Uterus (tissue), 7 donors: ENCODE results near the genes PCDHA10, PCDHAC2, PCDHB6, PCDHB14, PCDHGA4 and PCDHGA6.

GRCh38 chr5:140708090-140708725 lies 8.0 kb downstream of the ZMAT2 start:
- PRO-cap, 4 experiments = no peak in any of the 4 experiments
- RAMPAGE, long total RNA, 2 experiments = no peak in any of the 2 experiments
- RRBS = no CpG with 5 or more reads among the region's 10 CpGs

DNA sequence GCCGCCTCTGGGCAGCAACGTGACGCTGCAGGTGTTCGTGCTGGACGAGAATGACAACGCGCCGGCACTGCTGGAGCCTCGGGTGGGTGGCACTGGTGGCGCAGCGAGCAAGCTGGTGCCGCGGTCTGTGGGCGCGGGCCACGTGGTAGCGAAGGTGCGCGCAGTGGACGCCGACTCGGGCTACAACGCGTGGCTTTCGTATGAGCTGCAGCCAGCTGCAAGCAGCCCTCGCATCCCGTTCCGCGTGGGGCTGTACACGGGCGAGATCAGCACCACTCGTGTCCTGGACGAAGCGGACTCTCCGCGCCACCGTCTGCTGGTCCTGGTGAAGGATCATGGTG lies 1.9 kb downstream of the PCDHA8 start:
- PRO-cap, 4 experiments = no peak in any of the 4 experiments
- RAMPAGE, long total RNA, 2 experiments = no peak in any of the 2 experiments
- RRBS = no CpG with 5 or more reads among the region's 37 CpGs

DNA sequence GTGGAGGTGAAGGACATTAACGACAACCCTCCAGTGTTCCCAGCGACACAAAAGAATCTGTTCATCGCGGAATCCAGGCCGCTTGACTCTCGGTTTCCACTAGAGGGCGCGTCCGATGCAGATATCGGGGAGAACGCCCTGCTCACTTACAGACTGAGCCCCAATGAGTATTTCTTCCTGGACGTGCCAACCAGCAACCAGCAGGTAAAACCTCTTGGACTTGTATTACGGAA lies 590 bp downstream of the PCDHA9 start:
- PRO-cap, 4 experiments = no peak in any of the 4 experiments
- RAMPAGE, long total RNA, 2 experiments = no peak in any of the 2 experiments
- RRBS = no CpG with 5 or more reads among the region's 13 CpGs

DNA sequence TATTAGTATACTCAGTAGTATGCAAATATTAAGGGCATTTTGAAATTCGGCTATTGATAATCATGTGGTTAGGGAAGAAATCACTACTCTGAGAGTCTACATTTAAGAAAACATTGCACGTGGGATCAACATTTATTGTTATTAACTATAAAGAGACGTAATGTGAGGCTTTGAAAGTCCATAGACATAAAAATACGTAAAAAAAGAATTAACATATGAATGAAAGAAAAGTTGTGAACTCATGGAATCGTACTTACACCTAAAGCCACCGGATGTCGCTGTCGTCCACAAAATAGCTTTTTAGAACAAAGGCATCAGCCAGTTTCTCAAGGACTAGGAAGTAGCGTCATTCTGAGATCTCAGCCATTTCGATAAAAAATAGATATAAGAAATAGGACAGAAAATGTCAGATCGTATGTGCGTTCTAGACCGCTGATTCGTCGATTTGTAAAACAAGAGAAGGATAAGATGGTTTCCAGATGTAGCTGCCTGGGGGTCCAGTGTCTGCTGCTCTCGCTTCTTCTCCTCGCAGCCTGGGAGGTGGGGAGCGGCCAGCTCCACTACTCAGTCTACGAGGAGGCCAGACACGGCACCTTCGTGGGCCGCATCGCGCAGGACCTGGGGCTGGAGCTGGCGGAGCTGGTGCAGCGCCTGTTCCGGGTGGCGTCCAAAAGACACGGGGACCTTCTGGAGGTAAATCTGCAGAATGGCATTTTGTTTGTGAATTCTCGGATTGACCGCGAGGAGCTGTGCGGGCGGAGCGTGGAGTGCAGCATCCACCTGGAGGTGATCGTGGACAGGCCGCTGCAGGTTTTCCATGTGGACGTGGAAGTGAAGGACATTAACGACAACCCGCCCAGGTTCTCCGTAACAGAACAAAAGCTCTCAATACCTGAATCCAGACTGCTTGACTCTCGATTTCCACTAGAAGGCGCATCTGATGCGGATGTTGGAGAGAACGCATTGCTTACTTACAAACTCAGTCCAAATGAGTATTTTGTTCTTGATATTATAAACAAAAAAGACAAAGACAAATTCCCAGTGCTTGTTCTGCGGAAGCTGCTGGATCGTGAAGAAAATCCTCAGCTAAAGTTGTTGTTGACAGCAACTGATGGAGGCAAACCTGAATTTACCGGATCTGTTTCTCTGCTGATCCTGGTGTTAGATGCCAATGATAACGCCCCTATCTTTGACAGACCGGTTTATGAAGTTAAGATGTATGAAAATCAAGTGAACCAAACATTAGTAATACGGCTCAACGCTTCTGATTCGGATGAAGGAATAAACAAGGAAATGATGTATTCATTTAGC lies at the start of gene PCDHA10:
Gene PCDHA10 (plus strand): TSS at position 317 of the 1,311 bp plus-strand sequence.
- PRO-cap, 4 experiments = peak in 1 of 4 experiments; most common plus-strand start position 321 of the sequence (in 1)
- RAMPAGE, long total RNA, 2 experiments = no peak in any of the 2 experiments
- RRBS = 10% methylated on average over 2 of the region's 53 CpGs

GRCh38 chr5:140965862-140966890 lies at the start of gene PCDHAC2:
Gene PCDHAC2 (plus strand): TSS chr5:140966476.
- PRO-cap, 4 experiments = peak in 3 of 4 experiments; most common plus-strand start chr5:140966505 (in 3); most common minus-strand start chr5:140966419 (in 2)
- RAMPAGE, long total RNA, 2 experiments = no peak in any of the 2 experiments
- RRBS = 3% methylated on average over 16 of the region's 55 CpGs

GRCh38 chr5:141050955-141051196 lies 298 bp upstream of the PCDHB1 start:
- PRO-cap, 4 experiments = no peak in any of the 4 experiments
- RAMPAGE, long total RNA, 2 experiments = no peak in any of the 2 experiments
- RRBS = no CpG with 5 or more reads among the region's 4 CpGs

GRCh38 chr5:141095270-141095915 lies 978 bp downstream of the PCDHB2 start:
- PRO-cap, 4 experiments = no peak in any of the 4 experiments
- RAMPAGE, long total RNA, 2 experiments = no peak in any of the 2 experiments
- RRBS = 50% methylated on average over 7 of the region's 21 CpGs

DNA sequence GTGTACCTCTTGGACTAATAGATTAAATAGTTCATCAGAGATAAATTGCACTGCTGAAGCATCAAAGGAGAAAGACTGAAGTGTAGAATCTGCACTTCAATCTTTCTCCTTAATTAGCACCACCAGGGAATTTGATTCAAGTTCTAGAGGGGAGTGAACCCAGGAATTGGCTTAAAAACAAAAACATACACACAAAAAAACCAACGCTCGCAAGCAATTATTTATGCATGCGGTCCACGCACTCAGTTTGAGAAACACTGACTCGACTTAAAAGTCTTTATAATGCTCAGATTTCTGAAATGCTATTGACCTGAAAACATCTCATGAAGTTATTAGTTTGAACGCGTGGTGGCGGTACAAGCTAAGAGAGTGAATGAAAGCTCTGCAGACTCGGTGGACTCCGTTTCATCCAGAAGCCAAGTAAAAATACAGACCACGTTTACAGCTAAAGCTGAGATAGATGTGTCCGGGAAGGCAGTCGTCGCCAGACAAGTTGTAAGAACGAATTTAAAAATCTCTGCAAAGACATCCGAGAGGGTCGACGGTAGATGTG lies at the start of gene PCDHB6:
Gene PCDHB6 (plus strand): TSS at position 403 of the 553 bp plus-strand sequence.
- PRO-cap, 4 experiments = no peak in any of the 4 experiments
- RAMPAGE, long total RNA, 2 experiments = no peak in any of the 2 experiments
- RRBS = no CpG with 5 or more reads among the region's 18 CpGs

DNA sequence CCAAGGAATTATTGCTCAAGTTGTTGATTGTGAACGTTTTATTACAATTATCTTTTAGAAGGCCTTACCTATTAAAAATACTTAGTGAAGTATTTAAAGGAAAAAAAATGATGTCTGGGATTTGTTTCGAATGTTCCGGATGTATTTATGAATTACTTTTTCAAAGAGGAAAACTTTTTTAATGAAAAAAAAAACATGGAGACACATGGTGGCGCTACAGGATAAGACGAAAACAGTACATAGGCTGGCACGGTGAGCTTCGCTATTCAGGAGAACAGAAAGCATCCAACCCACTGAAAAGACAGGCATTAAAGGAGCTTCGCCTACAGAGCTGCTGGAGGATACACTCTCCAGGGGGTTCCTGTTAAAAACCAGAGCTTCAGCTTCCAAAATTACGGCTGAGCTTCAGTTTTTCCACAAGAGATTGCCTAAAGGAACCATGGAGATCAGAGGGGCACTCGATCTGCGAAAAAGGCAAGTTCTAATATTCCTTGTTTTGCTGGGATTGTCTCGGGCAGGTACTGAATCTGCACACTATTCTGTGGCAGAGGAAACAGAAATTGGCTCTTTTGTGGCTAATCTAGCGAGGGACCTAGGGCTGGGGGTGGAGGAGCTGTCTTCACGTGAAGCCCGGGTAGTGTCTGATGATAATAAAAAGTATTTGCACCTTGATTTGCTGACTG lies at the start of gene PCDHB14:
Gene PCDHB14 (plus strand): TSS at position 277 of the 683 bp plus-strand sequence.
- PRO-cap, 4 experiments = peak in 4 of 4 experiments; most common plus-strand start position 308 of the sequence (in 4)
- RAMPAGE, long total RNA, 2 experiments = start-site peak on the plus strand in 1 of 2 experiments, centred at position 280 of the sequence, 21 reads per replicate
- RRBS = no CpG with 5 or more reads among the region's 15 CpGs

GRCh38 chr5:141319374-141319834 lies 1.2 kb downstream of the TAF7 start:
- PRO-cap, 4 experiments = no peak in any of the 4 experiments
- RAMPAGE, long total RNA, 2 experiments = no peak in any of the 2 experiments
- RRBS = no CpG with 5 or more reads among the region's 6 CpGs

- PRO-cap, 4 experiments = no peak in any of the 4 experiments
- RAMPAGE, long total RNA, 2 experiments = no peak in any of the 2 experiments
- RRBS = no CpG with 5 or more reads among the region's 3 CpGs
Measured at GRCh38 chr5:141354715-141355137, at the start of gene PCDHGA4. Gene PCDHGA4 (plus strand): TSS chr5:141355021.

GRCh38 chr5:141373623-141374044 lies at the start of gene PCDHGA6:
Gene PCDHGA6 (plus strand): TSS chr5:141373891.
- PRO-cap, 4 experiments = peak in 2 of 4 experiments; most common plus-strand start chr5:141373916 (in 2)
- RAMPAGE, long total RNA, 2 experiments = no peak in any of the 2 experiments
- RRBS = no CpG with 5 or more reads among the region's 9 CpGs

GRCh38 chr5:141413582-141414235 lies 922 bp downstream of the PCDHGA10 start:
- PRO-cap, 4 experiments = no peak in any of the 4 experiments
- RAMPAGE, long total RNA, 2 experiments = start-site peak on the plus strand in 1 of 2 experiments, at chr5:141413907-141413970 at its widest, 16 reads per replicate
- RRBS = 22% methylated on average over 7 of the region's 26 CpGs

DNA sequence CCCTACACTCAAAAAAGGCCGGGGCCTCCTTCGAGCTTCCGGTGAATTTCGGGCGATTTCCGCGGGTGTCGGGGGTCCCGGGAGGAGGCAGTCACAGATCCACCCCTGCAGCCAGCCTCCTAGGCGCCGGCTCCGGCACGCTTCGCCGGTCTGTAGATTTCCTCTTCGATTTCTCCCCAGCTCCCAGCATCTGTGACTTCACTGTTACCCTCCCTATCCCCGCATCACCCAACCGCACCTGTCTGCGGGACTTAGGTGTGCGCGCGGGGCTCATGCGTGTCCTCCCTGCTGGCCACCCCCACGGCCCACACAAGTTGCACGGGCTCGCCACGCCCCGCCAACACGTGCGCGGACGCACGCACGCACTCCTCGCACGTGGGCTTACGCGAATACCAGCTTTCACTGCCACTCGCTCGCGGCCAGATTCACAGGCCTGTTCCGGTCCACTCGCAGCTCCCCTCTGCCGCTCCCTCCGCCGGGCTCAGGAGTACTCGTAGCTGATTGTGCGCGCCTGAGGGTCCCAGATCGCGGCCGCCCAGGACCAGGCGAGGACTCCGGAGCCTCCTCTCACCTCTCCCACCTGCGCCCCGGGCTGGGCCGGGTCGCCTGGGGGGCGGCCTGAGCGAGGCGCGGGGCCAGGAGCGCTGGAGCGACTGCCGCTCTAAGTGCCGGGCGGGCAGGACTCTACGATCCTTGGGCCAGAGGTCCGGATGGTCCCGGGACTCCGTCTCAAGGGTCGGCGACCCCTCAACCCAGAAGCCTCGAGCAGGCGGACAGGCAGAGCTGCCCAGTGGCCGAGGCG lies 3.3 kb downstream of the PCDHGC5 start:
- PRO-cap, 4 experiments = no peak in any of the 4 experiments
- RAMPAGE, long total RNA, 2 experiments = no peak in any of the 2 experiments
- RRBS = 59% methylated on average over 35 of the region's 77 CpGs

- PRO-cap, 4 experiments = peak in 2 of 4 experiments; most common plus-strand start chr5:141507989 (in 2); most common minus-strand start chr5:141507889 (in 1)
- RAMPAGE, long total RNA, 2 experiments = no peak in any of the 2 experiments
- RRBS = no CpG with 5 or more reads among the region's 11 CpGs
Measured at GRCh38 chr5:141507595-141508324, 18.9 kb downstream of the PCDHGC5 start.

DNA sequence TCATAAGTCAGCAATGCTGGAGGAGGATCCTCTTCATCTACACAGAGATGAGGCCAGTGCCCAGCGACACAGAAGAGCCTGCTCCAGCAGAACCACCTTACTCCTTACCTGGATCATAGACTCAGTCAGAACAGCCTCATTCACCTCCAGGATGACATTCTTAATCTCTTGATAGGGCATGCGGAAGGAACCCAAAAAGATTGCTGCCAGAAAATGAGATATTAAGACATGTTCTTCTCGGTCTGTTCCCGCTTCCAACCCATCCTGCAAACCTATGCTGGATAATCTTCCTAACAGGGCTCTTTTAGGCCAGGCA lies 40.6 kb downstream of the PCDHGC5 start:
- PRO-cap, 4 experiments = no peak in any of the 4 experiments
- RAMPAGE, long total RNA, 2 experiments = start-site peak on the minus strand in 1 of 2 experiments, centred at position 159 of the sequence, 7 reads per replicate
- RRBS = no CpG with 5 or more reads among the region's 4 CpGs

DNA sequence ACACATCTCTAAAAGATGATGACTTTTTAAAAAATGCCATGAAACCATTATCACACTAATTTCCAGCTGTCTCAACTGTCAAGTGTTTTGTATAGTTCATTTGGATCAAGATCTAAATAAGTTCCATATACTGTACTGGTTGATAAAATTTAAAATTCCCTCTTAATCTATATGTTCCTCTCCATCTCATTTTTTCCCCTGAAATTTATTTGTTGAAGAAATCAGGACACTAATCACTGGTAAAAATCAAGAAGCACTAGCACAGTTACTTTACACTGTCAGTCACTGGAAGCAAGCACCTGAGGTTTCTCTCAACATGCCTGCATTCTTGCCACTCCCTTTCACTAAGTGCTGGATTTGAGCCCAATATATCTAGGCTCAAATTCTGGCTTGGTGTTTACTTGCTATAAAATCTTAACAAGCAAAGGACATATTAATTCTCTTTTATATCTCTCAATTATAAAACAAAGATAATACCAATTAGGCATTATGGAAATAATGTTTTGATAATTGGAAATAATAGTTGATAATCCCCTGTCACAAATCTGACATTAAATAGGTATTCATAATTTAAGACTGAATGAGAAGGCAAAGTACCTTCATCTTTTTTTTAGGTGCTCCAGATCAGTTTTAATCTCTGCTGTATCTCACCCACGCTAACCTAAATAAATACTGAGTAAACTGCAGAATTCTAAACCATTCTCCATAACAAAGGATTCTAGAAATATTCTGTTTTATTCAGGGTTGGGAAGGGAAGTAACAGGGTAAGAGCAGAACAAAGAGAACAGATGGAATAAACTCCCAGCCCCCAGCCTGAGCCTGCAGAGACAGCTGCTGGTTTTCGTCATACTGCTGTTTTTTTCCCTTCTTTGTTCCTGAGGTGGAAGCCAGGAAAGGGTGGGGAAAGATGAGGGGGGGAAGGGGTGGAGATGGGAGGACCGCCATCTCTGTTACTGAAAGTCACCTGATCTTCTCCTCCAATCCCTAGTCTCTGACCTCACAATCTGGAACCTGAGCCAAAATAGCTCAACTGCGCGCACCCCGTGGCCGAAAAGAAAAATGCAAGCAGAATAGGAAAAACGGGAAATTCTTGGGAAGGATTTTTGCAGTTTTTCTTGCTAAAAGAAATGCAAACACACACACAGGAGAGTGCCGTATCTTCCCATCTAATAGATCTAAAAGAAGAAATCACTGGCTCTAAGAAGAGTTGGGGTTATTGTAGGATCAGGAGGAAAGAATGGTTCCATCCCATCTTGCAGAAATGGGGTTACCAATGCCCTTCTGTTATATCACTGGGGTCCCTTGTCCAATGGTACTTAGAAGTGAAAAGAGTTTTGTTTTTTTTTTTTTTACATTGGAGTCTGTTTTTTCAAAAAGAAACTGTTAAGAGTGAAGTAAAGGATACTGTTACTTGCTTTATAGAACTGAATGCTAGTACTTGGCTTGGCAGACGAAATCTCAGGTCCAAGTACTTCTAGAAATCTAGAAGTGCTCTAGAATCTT lies 58.2 kb downstream of the DIAPH1 start:
- PRO-cap, 4 experiments = peak in 4 of 4 experiments; most common minus-strand start position 851 of the sequence (in 3)
- RAMPAGE, long total RNA, 2 experiments = start-site peak on the minus strand in 1 of 2 experiments, centred at position 481 of the sequence, 5 reads per replicate
- RRBS = no CpG with 5 or more reads among the region's 10 CpGs

DNA sequence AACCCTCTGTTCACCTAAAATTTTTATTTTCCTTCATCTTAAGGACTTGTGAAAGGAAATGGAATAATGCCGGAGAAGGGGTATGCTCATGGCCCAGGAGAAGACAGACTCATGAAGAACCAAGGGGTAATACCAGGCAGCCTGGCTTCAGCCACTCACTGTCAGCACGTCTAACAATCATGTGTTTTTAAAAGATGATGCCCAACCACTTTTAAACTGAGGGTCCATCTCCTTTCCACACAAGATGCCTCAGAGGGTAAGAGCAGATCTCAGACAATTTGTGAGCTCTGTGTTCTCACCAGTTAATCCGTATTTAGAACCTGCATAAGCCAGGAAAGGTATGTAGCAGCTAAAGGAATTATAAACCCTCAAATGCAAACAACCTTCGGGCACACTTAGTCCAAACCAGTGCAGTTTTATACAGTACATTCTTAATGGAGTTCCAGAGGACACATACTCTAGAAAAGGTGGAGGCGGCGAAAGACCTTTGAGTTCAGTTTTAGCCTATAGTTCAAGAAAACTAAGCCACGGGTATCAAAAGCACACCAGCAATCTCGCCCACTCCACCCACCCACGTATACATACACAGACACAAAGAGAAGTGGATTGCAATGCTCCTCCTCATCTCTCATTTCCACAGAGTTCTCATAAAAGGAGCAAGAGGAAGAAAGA lies 2.7 kb downstream of the DIAPH1 start:
- PRO-cap, 4 experiments = no peak in any of the 4 experiments
- RAMPAGE, long total RNA, 2 experiments = no peak in any of the 2 experiments
- RRBS = no CpG with 5 or more reads among the region's 9 CpGs

DNA sequence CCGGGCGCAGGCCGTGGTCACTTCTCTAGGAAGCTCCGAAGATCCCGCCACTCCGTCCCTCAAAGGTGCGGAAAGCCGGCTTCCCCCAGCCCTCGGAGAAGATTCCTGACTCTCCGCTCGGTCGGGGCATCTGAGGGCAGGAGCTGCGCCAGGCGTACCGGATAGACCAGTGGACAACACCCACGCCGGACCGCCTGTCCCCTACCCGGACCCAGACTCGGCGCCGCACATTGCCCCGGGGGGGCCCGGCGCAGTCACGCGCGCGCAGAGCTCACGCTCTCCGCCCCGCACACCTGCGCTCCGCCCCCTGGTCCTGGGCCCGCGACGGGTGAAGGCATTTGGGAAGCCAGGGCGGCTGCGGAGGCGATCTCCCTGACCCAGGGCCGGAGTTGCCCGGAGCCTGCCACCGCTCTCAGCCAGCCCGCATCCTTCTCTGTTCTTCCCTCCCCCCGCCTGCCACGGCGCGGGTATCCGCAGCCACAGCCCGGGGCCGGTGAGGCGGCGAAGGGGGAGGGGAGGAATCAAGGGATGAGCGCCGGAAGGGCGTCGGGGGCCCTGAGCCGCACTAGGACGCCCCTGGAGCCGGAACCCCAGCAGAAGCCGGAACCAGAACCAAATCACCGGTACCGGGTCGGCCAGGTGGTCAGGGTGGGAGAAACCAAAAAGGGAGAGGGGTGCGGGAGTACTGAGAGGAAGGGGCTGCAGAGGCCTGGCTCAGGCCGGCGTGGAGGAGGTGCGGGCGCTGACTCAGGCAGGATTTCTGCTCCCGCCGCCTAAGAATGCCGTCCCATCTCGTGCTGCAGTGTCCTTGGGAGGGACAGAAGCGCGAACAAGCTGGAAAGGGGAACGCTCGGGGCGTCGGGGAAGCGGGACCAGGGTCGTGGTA lies 565 bp downstream of the RELL2 start:
- PRO-cap, 4 experiments = no peak in any of the 4 experiments
- RAMPAGE, long total RNA, 2 experiments = no peak in any of the 2 experiments
- RRBS = 3% methylated on average over 31 of the region's 81 CpGs

DNA sequence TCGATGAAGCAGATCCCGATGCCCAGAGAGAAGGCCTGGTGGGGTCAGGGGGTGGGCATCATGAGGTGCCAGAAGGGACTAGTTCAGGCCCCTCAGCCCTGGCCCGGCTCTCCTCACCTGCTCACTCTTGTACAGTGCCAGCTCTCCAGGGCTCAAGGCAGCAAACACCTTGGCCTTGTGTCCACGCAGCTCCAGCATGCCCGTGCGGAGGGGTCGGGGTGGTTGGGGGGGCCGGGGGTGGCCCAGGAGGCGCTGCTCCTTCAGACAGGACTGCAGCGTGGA lies 9.5 kb downstream of the ARAP3 start:
- PRO-cap, 4 experiments = no peak in any of the 4 experiments
- RAMPAGE, long total RNA, 2 experiments = no peak in any of the 2 experiments
- RRBS = no CpG with 5 or more reads among the region's 10 CpGs